Measurements from ENCODE around the genes NYX, GPR34 and GPR82.

GRCh38 chrX:40297869-40298957 lies 200.5 kb upstream of the BCOR start:
- PRO-cap, result no peak
- RAMPAGE, long total RNA, 4 experiments, result no peak in any of the 4 experiments

- PRO-cap, result no peak
- RAMPAGE, long total RNA, 4 experiments, result no peak in any of the 4 experiments
Measured at GRCh38 chrX:40423172-40423780, 157.5 kb upstream of the ATP6AP2 start.

- PRO-cap, result no peak
- RAMPAGE, long total RNA, 4 experiments, result no peak in any of the 4 experiments
Measured at GRCh38 chrX:40514253-40514682, 66.5 kb upstream of the ATP6AP2 start.

- PRO-cap, result bidirectional peak, plus-strand start at chrX:40580970, minus-strand start at chrX:40580728
- RAMPAGE, long total RNA, 4 experiments, result no peak in any of the 4 experiments
Measured at GRCh38 chrX:40580338-40580836, 383 bp upstream of the ATP6AP2 start.

DNA sequence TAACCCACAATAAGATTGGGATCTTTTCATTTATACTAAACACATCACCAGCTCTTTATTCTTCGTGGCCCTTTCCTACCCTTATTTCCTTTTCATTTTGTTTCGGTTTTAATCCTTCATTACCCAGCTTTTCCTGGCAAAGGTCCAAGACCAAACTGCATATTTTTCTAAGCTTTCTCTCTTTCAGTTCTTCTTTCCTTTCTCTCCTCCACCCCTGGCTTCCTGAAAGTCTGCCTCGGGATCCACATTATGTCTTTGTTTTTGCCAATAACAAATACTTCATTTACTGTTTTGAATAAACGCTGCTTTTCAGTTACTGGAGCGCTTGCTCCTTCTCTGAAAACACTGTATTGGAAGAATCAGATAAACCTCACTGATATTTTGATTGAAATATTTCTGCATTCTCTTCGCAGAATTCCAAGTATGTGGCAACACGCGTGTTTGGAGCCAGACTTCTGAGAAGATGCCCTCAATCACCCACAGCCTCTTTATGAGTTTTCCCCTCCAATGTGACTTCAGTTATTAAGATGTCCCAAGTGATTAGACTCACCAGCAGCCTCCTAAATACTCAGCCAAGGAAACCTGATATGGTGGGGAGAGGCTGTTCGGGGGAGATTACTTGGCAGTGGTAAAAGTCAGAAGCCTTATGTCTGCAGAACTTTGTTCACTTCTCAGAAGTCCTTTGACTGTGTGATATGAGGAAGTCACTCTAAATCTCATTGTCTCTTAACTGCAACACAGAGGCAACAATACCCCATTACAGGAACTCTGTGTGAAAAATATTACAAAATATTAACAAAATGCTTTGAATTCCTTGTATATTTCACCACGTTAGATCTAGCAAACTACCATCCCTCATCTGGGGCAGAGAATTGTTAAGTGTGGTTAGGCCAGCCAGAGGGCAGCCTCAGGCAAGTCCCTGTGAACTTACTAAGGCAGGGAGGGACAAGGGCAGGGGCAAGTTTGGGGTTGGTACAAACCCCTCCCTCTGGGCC lies 151.6 kb upstream of the USP9X start:
- PRO-cap, result unidirectional peak, minus-strand start at position 352 of the sequence
- RAMPAGE, long total RNA, 4 experiments, result no peak in any of the 4 experiments

DNA sequence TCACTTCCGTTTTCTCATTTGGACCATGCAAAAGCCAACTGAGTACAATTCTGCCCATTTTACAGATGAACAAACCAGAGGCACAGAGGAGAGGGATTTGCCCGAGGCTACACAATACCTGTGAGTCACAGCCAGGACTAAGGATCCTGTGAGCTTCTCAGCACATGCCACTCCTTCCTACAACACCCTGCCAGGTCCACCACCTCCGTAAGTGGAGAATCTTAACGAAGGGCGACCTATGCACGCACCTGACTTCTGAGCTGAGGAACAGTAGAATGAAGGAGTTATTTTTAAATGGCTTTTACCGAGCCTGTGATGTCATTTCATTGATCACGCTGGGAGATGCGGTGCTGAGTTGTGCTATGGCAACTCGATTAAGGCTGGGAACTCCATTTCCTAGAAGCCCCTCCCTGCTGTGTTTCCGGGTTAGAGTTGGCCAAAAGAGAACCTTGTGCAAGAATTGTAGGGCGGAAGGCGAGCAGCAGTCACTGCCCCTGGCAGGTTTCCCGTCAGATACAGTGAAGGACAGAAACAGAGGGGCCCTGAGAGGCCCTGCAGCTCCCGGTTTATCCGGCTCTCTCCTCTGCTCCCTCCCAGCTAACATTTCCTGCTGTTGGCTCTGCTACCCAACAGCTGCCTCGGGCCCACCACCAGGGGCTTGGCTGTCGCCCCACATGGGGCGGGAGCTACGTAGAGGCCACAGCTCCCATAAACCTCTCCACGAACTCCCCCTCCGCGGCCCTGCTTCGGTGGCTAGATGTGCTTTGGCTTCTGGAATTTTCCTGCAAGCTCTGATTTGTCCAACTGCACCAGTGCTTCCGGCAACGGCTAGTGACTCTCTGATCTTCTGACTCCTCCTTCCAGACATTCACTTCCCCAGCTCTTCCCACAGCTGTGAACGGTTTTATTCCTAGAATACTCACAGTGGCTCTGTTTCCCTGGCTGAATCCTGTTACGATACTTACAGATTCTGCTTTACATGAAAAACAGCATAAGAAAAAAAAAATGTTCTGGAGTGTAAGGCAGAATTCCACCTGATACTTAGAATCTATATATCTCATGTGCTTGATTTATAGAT lies 75.0 kb upstream of the USP9X start:
- PRO-cap, result bidirectional peak, plus-strand start at position 512 of the sequence, minus-strand start at position 376 of the sequence; bidirectional peak, plus-strand start at position 907 of the sequence, minus-strand start at position 771 of the sequence
- RAMPAGE, long total RNA, 4 experiments, result no peak in any of the 4 experiments

GRCh38 chrX:41095281-41096076 lies 10.2 kb downstream of the USP9X start:
- PRO-cap, result no peak
- RAMPAGE, long total RNA, 4 experiments, result no peak in any of the 4 experiments

GRCh38 chrX:41144140-41144983 lies 59.1 kb downstream of the USP9X start:
- PRO-cap, result no peak
- RAMPAGE, long total RNA, 4 experiments, result no peak in any of the 4 experiments

DNA sequence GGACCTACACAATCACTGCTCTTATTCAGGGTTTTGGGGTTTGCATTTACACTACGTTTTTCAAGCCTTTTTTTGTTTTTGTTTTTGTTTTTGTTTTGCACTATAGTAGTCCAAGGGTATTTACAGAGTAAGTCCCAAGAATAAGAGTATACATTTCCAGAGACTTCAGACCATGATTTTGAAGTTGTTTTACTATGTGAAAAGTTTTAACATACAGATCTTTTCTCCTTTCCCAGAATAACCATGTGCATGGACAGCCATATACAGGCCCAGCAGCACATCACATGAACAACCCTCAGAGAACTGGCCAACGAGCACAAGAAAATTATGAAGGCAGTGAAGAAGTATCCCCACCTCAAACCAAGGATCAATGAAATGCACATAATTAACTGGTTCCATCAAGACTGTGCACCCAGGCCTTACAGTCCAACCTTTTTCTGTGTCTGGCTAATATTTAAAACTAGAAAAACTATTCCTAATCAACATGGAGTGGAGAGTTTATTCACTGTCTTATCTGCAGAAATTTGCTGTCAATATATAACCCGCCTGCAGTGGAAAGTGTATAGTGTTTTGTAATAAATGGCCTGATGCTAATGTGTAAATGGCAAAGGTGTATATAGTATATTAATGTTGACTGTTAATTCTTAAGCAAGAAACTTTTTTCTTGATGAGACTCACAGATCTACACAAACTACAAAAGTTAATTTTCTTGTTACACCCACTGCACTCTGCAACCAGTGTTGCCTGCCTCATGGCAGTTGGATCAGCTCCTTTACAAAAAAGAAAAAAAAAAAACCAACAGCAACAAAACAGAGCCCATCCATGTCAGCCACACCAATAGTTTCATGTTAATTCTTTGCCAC lies 101.6 kb upstream of the DDX3X start:
- PRO-cap, result no peak
- RAMPAGE, long total RNA, 4 experiments, result no peak in any of the 4 experiments

- PRO-cap, result no peak
- RAMPAGE, long total RNA, 4 experiments, result no peak in any of the 4 experiments
Measured at GRCh38 chrX:41346112-41346483, 12.1 kb downstream of the DDX3X start.

GRCh38 chrX:41347955-41349202 lies 14.4 kb downstream of the DDX3X start:
- PRO-cap, result no peak
- RAMPAGE, long total RNA, 4 experiments, result no peak in any of the 4 experiments

- PRO-cap, result bidirectional peak, plus-strand start at chrX:41442723, minus-strand start at chrX:41442616
- RAMPAGE, long total RNA, 4 experiments, result no peak in any of the 4 experiments
Measured at GRCh38 chrX:41441761-41443166, 4.9 kb upstream of the NYX start.

DNA sequence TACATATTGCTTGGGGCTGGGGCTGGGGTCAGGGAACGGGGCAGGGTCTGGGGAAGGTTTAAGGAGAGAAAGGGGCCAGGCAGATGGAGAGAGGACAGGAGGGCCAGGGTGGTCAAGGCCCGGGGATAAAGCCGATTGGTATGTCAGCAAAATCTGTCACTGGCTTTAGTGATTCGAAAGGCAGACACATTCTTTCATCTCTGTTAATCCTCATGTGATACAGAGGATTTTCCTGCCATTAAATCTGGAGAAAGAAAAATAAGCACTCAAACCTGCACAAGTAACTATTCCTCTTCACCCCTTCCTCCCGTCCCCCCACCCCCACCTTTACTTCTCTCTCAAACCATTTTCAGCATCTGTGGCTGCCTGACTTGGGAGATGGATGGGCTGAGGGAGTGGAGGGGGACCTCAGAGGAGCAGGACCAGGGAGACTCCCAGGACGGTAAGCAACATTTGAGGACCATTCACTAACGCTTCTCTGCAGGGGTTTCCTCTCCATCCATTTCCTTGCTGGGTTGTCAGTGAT lies at the start of gene NYX:
Gene NYX, plus strand, starts transcription at position 269 of the 526 bp plus-strand sequence.
- PRO-cap, result no peak
- RAMPAGE, long total RNA, 4 experiments, result no peak in any of the 4 experiments

DNA sequence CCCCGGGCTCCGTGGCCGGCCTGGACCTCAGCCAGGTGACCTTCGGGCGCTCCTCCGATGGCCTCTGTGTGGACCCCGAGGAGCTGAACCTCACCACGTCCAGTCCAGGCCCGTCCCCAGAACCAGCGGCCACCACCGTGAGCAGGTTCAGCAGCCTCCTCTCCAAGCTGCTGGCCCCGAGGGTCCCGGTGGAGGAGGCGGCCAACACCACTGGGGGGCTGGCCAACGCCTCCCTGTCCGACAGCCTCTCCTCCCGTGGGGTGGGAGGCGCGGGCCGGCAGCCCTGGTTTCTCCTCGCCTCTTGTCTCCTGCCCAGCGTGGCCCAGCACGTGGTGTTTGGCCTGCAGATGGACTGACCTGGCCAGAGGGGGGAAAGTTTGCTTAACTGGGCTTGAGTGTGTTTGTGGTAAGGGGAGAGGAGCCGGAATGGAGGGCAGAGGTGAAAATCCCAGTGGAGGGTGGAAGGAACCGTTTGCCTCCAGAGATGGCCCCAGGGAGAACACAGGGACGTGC lies 27.5 kb downstream of the NYX start:
- PRO-cap, result no peak
- RAMPAGE, long total RNA, 4 experiments, result no peak in any of the 4 experiments

DNA sequence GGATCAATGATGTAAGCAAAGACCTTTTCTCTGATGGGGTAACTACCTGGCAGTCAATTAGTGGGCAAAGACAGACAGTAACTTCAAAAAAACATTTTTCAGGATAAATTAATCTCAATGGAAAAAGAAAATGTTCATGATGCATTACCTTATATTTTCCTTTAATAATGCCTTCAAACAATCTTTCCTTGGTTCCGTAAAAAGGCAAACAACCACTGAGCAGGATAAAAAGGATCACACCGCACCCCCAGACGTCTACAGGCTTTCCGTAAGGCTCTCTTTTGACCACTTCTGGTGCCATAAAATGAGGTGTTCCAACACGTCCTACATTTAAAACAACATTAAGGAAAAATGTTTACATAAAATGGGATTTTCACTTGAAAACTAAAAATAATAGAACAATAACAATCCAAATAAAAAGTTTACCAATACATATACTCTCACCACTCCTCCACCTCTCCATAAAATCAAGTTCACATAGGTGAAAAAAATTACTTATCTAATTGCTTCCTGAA lies 23.6 kb upstream of the GPR34 start:
- PRO-cap, result no peak
- RAMPAGE, long total RNA, 4 experiments, result no peak in any of the 4 experiments

DNA sequence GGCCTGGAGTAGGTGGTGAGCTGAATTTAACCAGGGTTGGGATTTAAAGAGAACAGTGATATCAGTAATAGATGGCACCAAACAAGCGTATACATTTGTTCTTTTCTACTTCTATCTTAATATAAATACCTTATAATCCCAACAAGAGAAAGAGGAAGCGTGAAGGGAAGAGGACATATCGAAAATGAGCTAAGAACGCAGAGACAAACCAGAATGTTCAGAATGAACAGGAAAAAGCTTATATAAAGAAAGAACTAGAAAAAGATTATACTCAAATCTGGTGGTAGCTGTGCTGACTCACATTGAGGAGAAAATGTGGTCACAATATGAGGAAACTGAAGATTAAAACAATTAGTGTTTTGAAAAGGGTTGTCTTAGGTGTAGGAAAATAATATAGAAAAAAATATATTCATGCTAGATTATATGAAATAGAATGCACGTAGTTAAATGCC lies 2.0 kb upstream of the GPR34 start:
- PRO-cap, result no peak
- RAMPAGE, long total RNA, 4 experiments, result no peak in any of the 4 experiments

DNA sequence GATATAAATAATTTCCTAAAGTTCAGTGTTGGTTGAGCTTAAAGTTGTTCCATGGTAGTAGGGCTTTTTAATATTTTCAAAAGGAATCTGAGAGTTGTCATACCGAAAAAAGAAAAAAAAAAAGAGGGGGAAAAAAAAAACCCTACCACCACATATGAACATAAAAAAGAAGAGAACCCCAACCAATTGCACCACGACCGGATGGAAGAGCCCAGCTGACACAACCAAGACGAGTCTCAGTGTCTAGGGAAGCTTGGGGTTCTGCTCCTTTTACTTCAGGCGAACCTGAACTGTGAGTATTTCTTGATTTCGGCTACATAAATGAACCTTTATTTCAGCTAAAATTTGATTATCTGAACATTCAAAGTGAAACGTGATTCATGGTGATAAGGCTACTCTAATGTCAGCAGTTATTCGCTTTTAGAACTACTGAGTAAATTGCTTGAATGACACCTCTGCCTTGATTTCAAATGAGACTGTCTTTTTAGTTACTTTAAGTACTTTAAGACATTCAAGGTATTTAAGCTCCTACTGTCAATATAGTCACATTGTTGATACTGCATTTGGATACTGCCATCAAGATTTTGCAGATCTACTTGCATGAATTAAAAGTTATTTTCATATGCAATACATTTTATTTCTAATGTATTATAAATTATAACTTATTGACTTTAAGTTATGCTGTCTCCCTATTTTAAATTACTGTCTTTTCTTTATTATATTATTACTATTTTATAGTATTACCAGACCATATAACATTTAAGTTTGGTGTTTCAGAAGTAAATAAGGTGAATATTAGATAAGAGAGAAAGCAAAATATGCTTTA lies at the start of gene GPR34:
Gene GPR34, plus strand, starts transcription at position 181 of the 826 bp plus-strand sequence.
- PRO-cap, result unidirectional peak, plus-strand start at position 189 of the sequence; unidirectional peak, plus-strand start at position 239 of the sequence; unidirectional peak, plus-strand start at position 360 of the sequence
- RAMPAGE, long total RNA, 4 experiments, result start-site peak on the plus strand in 4 of 4 experiments, centred at positions 231 to 271 of the sequence, 15 to 193 reads per replicate

DNA sequence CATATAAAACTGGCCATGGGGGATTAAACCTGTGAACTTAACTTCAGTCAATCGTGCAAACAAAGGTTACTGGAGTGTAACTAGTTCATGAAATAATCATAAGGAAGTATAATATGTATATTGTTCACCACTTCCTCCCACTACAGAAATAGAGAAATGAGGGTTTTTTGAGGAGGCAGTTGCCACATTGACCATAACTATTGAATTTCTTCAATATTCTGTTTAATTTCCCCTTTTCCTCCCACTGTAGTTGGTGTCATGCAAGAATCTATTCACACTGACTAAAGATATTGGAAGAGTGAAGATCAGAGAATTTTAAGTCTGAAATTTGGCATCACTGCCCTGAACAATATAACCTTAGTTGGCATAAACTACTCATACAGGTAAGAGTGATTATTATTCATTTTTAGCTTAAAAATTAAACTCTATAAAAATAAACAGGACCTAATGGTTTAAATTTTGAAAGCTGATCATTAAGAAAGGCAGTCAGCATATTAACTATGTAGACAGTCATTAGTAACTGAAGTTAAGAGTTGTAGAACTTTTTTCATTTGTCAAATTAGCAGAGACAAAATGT lies at the start of gene GPR82:
Gene GPR82, plus strand, starts transcription at position 275 of the 577 bp plus-strand sequence.
- PRO-cap, result no peak
- RAMPAGE, long total RNA, 4 experiments, result no peak in any of the 4 experiments

DNA sequence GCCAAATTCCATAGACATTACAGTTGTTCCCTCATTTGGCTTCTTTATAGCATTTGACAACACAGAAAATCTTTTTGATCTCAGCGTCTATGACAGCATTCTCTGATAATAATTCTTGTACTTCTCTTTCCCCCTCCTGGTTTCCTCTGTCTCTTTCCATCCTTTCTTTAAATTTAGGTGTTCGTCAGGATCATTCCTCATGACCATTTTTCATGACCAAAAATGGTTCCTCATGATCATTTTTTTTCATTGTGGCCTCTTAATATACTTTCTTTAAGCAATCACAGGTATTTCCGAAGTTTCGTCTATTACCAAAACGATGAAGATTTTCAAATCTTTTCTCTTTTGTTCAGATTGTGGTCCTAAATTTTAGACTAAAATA lies 99.6 kb downstream of the GPR82 start:
- PRO-cap, result no peak
- RAMPAGE, long total RNA, 4 experiments, result no peak in any of the 4 experiments

- PRO-cap, result no peak
- RAMPAGE, long total RNA, 4 experiments, result no peak in any of the 4 experiments
Measured at GRCh38 chrX:43618491-43618826, 37.6 kb upstream of the MAOA start.

All from gastroesophageal sphincter (tissue), 4 donors.